Metastatic Breast Carcinoma in the Ovary (tissue), 3 donors: Measurements from ENCODE around the genes OR6C74, OR6C75, BLOC1S1 and ORMDL2.

DNA sequence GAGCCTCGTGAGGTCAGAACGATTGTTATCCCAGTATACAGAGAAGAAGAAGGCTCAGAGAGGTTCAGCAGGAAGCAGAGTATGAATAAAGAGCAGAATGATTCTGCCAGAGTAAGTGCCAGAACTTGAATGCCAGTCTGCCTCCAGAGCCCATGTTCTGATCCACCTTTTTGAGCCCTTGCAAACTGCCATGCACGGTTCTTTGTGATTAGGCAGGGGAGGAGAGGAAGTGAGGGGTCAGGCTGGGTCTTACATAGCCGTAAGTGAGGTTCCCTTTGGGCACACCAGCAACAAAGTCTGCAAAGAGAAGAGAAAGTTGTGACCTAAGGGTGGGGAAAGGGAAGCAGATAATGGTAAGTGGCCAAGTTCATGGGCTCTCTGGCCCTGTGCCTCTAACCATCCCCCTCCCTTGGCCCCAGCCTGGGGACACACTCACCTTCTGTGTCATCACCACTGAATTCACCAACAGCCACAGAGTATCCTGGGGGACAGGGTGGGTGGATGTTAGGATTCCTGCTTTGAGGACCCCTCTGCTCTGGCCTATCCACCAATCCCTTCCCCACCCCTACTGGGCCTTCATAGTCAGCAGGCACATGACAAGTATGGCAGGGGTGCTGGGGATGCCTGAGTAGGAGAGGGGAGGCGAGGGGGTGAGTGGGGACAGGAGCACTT is 11.5 kb downstream of the ITGA5 start:
- PRO-cap, 3 experiments, result no peak in any of the 3 experiments

GRCh38 chr12:54420298-54420445 is 1.1 kb upstream of the ITGA5 start:
- PRO-cap, 3 experiments, result no peak in any of the 3 experiments

- PRO-cap, 3 experiments, result peak in 1 of 3 experiments; most common plus-strand start chr12:54563218 (in 1)
Measured at GRCh38 chr12:54563005-54563398, 13.6 kb downstream of the PDE1B start.

DNA sequence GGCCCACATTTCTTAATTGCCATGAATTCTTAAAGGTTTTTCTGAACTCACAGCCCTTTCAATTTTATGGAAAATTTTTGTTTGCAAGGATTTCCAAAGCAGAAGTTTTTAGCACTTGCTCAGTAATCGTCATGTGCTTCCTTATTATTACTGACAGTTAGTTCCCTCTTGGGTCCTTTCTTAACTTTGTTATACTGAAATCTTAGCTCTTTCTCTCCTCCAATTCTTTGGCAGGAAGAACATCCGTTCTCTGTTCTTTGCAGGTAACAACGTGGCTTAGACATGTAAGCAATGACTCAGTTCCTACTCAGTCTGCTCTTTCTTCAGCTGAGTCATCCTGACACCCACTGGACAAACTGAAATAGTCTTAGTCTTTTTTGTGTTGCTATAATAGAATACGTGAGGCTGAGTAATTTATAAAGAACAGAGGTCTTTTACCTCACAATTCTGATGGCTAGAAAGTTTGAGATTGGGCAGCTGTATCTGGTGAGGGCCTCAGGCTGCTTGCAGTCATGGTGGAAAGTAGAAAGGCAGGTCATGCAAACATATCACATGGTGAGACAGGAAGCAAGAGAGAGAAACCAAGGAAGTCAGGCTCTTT is 49.3 kb downstream of the TESPA1 start:
- PRO-cap, 3 experiments, result no peak in any of the 3 experiments

- PRO-cap, 3 experiments, result no peak in any of the 3 experiments
Measured at GRCh38 chr12:54947736-54948287, 36.8 kb downstream of the TESPA1 start.

- PRO-cap, 3 experiments, result no peak in any of the 3 experiments
Measured at GRCh38 chr12:55244192-55244715, at the start of gene OR6C74. Gene OR6C74 (plus strand): TSS chr12:55244609.

DNA sequence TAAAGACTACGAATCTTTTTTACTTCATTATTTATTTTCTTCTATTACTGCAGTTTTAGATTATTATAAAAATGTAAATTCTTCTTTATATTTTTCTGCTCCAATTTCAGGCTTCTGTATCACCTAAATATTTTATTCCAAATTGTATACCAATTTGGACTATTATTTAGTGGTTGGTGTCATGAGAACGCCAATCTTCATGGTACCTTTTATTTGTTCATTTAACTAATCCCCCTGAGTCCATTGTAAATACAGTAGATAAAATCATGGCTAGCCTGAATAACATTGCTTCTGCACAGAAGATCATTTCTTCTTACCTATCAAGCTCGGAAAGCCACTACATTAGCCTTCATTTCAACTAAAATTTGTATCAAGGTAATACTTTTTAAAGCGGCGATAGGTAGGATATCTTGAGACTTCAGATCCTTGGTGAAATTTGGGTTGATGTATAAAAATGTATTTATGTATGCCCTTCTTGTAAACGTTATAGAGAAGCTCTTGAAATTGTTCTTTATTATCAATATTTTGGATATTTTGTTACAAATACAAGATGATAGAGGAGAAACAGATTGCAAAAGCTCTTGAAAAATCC is at the start of gene OR6C75:
TSS of gene OR6C75 (plus strand) at position 326 of the 592 bp plus-strand sequence.
- PRO-cap, 3 experiments, result no peak in any of the 3 experiments

DNA sequence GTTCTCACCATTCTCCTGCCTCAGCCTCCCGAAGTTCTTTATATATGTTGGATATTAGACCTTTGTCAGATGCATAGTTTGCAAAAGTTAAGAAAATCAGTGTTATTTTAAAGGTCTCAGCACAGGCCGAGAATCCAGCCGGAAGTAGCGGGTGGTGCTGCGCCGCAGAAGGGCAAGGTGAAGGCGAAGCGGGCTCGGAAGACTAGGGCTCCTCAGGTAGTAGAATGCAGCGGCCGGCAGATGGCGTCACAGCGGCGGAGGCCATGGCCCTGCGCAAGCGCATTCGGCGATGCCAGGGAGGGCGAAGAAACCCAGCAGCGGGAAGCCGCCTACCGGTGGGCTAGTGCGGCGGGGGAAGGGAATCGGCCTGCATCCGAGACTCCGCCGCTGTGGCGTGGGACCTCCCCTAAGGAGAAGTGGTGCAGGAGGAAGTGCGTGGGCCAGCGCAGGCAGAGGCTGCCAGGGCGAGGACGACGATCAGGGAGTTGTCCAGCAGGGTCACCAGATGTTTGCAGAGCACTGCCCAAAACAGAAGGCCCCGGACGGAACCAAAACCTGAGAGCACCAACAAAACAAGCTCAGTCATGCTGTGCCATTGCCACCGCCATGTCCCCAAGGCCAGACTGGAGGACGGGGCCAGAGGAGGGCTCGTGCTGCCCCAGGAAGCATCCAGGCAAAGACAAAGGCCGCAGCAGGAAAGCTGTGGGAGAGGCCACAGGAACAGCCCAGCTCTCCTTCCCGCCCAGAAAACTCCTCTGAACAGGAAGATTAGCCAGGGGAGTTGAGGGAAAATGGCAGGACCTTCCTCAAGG is 9.6 kb downstream of the OR10P1 start:
- PRO-cap, 3 experiments, result peak in 3 of 3 experiments; most common plus-strand start position 289 of the sequence (in 3)

DNA sequence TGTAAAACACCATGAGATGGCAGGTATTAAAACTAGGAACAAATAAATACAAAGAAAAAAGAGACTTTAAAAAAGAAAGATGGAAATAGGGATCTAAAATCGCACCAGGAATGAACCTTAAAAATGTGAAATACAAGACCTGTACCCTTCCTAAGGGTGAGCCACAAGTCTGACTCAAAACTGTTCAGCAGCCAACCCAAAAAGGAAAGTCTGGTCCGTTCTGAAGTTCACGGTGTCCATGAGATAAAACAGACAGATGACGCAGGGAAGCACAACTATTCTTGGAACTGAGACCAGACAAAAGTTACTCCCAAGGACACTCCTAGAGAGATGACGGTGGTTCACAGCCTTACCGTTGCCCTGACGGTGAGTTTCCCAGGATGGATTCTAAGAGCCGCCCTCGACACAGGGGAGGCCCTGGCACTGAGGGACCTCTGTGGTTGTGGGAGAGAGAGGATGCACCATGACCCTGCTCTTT is 22.1 kb upstream of the METTL7B start:
- PRO-cap, 3 experiments, result no peak in any of the 3 experiments

DNA sequence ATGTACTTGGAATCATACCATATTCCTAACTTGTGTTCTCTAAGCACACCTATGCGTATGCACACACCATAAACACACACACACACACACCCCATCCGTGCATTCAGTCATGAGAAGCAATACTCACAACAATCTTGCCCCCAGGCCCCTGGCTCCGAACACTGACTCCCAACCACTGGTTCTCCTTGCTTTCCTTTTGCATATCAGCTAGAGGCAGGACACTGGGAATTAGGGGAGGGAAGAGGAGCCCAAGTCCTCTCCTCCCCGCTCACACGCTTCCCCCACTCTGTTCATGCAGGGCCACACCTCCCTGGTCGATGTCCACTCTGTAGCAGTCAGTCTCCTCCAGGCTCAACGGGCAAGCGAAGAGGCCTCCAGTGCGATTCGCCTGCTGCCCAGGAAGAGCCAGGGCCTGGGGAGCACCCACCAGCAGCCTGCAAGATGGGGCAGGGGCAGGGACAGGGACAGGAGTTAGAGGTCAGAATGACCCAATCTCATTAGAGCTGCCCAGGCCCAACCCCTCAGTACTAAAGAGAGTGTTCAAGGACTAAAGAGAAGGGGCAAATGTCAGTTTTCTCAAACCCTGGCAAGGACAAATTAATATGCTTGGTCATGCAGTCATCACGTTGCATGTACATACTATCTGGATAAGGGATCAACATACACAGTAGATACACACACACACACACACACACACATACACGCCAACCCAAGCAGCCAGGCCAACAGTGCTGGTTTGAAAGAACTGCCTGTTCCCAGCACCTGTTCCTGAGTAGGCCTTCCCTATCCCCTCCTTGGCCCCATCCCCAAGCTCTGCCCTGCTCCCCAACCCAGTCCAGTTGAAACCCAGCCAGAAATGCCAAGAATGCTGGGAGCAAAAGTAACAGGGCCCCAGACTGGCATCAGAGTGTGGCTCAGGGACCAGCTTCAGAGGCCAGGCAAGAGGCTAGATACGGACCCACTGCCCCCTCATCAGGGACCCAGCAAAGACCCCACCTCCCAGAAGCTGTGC is 4.7 kb downstream of the ITGA7 start:
- PRO-cap, 3 experiments, result no peak in any of the 3 experiments

DNA sequence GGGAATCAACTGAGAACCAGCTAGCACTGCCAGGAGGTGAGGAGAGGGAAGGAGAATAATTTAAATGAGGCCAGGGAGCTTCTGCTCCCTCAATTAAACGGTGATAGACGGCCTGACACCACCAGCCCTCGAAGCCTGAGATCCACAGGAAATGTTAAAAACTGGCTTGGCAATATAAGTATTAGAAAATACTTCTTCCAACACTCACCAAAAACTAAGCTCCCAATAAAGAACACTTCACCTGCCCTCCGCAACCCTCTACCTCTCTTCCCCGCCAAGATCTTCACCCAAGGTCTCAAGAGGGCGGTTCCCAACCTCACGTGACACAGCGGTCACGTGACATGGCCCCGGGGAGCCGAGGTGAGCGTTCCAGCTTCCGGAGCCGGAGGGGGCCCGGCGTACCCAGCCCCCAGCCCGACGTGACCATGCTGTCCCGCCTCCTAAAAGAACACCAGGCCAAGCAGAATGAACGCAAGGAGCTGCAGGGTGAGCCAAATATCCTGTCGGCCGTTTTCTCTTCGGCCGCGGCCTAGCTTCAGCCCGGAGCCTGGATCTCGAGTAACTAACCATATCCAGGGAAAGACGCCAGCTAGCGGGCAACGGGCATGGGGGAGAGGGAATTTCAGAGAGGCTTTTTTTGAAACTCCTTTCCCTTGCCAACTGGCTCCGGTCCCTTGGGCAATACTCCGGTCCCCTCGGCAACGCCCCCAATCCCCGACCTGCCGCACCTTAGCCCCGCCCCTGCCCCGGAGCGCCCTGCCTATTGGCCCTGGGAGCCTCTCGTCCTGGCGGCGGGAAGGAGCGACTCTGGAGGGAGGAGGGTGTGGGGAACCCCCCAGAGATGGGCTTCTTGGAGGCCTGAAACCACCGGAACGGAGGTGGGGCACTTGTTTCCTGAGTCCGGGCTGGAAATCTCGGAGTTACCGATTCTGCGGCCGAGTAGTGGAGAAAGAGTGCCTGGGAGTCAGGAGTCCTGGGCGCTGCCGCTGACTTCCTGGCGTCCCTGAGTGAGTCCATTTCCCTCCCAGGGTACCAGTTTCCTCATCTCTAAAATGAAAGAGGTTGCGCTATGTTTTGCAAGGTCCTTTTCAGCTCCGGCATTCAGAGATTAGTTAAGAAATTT is at the start of gene BLOC1S1:
TSS of gene BLOC1S1 (plus strand) at position 336 of the 1,123 bp plus-strand sequence.
- PRO-cap, 3 experiments, result peak in 3 of 3 experiments; most common plus-strand start position 342 of the sequence (in 2); most common minus-strand start position 260 of the sequence (in 1)

- PRO-cap, 3 experiments, result no peak in any of the 3 experiments
Measured at GRCh38 chr12:55811621-55812397, 5.7 kb downstream of the SARNP start.

DNA sequence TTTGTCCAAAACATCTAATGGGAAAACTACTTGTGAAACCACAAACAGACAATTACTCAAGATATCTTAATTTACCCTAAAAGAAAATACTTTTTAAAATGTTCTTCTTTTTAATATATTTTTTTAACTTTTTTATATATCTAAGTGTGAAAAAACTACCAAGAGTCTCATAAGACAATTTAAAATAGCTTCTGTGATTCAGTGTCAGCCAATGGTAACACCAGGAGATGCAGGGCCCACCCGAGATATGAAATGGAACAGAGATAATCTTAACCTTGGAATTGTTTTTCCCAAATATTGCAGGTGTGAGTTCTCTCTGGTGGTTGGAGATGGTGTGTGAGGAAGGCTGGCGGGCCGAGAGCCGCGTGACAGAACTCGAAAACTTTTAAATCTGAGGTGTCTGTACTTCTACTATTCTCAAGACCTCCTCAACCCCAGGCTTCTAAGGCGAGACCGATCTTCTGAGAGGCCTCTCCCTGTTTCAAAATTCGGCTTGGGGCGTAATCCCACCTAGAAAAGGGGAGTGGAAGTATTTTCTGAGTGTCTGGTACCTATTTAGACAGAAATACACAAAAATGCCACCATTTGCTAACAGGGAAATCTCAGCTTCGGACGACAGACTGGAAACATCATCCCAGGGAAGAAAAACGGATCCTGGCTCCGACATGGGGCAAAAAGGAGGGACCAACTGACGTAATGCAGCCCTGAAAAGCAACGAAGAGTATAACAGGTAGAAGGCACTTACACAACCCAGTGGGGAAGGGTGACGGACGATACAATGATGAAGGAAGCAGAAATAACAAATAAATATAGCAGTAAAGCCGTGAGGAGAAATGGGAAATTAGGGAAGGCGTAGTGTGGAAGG is 632 bp downstream of the SARNP start:
- PRO-cap, 3 experiments, result peak in 1 of 3 experiments; most common plus-strand start position 744 of the sequence (in 1); most common minus-strand start position 649 of the sequence (in 1)

GRCh38 chr12:55817911-55819016 is at the start of gene ORMDL2:
Gene ORMDL2 (plus strand): TSS chr12:55818041.
- PRO-cap, 3 experiments, result peak in 3 of 3 experiments; most common plus-strand start chr12:55818085 (in 2); most common minus-strand start chr12:55818230 (in 1)

DNA sequence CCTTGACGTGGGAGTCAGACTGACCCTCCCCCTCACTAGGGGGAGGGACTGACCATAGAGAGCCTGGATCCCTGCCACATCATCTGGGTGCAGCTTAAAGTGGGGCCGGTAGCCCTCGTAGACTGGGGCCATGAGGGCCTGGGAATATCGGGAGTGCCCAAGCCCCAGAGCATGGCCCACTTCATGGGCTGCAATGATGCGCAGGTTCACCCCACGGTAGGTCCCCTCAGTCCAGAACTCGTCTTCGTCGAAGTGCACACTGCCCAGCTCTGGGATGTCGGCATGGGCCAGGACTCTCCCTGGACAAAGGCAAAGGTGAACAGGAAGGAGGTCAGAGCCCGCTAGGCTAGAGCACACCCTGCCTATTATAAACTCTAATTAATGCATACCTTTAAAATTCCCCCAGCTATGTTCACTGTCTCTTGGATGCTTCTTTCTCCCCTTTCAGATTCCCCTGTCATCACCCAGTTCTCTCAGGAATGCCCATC is 3.2 kb downstream of the MMP19 start:
- PRO-cap, 3 experiments, result no peak in any of the 3 experiments

DNA sequence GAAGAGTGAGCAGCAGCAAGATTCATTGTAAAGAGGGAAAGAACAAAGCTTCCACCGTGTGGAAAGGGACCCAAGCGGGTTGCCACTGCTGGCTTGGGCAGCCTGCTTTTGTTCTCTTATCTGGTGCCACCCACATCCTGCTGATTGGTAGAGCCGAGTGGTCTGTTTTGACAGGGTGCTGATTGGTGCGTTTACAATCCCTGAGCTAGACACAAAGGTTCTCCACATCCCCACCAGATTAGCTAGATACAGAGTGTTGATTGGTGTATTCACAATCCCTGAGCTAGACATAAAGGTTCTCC is 2.5 kb downstream of the SUOX start:
- PRO-cap, 3 experiments, result no peak in any of the 3 experiments

- PRO-cap, 3 experiments, result peak in 3 of 3 experiments; most common plus-strand start chr12:56007516 (in 3); most common minus-strand start chr12:56007740 (in 3)
Measured at GRCh38 chr12:56007164-56008524, 10.6 kb downstream of the SUOX start.

DNA sequence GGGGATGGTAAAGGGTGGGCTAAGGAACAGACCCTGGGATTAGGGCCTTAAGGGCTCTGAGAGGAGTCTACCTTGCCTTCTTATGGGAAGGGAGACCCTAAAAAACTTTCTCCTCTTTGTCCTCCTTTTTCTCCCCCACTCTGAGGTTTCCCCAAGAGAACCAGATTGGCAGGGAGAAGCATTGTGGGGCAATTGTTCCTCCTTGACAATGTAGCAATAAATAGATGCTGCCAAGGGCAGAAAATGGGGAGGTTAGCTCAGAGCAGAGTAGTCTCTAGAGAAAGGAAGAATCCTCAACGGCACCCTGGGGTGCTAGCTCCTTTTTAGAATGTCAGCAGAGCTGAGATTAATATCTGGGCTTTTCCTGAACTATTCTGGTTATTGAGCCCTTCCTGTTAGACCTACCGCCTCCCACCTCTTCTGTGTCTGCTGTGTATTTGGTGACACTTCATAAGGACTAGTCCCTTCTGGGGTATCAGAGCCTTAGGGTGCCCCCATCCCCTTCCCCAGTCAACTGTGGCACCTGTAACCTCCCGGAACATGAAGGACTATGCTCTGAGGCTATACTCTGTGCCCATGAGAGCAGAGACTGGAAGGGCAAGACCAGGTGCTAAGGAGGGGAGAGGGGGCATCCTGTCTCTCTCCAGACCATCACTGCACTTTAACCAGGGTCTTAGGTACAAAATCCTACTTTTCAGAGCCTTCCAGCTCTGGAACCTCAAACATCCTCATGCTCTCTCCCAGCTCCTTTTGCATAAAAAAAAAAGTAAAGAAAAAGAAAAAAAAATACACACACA is 4.4 kb upstream of the RPS26 start:
- PRO-cap, 3 experiments, result peak in 1 of 3 experiments; most common plus-strand start position 381 of the sequence (in 1); most common minus-strand start position 215 of the sequence (in 1)

DNA sequence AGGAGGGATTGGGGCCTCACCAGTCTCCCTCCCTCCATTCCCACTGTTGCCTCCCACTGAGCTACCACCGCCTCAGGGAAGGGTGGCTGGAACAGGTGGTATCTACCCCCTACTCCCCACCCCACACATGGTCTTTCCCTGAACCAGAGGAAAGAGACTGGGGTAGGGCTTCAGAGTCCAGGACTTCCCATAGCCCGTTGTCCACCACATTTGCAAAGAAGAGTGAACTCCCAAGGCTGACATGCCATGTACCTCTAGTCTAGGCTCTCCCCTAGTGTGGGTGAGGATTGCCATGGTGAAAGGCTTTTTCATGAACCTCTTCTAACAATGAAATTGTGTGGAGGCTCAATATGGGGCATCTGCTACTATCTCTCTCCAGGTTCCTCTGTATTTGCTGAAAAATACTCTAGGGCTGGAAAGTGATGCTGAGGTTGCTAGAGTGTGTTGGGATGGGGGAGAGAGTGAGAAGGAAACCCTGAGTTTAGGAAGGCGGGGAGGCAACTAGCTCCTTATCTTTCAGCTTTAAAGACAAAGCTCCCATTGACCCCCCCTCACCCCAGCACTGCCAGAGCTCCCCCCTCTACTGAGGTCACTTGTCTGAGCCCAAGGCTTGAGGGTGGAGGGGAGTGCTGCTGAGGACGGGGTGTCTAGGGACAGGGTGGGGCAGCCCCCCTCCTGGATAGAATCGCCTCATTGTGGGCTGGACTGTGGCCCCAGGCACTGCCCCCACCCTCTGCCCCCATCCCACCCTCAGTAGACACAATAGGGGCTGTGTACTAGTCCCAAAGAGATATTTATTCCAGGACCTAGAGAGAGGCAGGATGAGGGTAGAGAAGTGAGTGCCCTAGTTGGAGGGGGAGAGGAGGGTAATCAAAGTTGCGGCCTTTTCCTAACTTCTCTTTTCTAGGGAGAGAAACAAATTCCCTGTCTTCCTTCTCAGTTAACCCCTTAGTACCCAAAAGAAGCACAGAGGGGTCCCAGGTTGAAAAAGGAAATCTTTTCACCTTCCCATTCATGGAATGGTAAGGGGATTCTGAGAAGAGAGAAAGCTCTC is 2.9 kb downstream of the ERBB3 start:
- PRO-cap, 3 experiments, result no peak in any of the 3 experiments

DNA sequence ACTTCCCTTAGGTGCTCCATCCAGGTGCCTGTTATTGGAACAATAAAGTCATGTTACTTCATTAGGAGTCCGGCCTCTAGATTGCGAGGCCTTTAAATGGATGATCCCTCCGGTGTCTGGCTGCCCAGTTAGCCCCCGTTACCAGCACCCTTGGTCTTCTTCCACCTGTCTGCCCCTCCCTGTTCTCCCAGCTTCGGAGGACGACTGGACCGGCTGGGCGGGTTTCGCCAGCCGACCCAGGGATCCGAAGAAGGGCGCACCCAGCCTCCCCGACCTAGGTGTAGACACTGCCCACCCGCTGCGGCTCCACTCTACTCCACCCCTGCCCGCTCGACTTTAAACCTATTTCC is 493 bp upstream of the PA2G4 start:
- PRO-cap, 3 experiments, result peak in 3 of 3 experiments; most common plus-strand start position 230 of the sequence (in 3); most common minus-strand start position 313 of the sequence (in 3)